ENCODE results near the genes SPDYE21 and CALN1.

DNA sequence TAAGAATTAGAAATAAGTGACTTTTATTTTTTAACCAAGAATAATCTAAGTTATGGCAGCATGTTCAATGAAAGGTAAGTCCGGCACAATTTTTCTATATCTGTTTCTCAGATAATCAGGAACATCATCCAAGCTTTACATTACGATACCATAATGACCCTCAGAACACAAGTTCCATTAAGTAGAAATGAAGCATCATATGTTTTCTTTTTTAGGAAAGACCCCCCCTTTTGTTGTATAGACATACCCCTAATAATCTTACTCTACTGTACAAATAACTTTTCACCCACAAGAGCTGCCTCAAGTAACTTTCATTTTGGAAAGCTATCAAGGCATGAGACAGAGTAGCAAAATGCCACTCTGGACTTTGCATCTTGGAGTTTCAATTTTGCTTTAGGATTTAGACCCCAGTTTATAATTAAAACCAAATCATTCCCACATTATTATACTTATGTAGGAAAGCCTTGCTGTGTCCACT is 7.6 kb downstream of the SBDS start:
- PRO-cap, 3 experiments: no peak in any of the 3 experiments
- RAMPAGE, long total RNA, 2 experiments: no peak in any of the 2 experiments
- RRBS: no CpG with 5 or more reads among the region's 2 CpGs

DNA sequence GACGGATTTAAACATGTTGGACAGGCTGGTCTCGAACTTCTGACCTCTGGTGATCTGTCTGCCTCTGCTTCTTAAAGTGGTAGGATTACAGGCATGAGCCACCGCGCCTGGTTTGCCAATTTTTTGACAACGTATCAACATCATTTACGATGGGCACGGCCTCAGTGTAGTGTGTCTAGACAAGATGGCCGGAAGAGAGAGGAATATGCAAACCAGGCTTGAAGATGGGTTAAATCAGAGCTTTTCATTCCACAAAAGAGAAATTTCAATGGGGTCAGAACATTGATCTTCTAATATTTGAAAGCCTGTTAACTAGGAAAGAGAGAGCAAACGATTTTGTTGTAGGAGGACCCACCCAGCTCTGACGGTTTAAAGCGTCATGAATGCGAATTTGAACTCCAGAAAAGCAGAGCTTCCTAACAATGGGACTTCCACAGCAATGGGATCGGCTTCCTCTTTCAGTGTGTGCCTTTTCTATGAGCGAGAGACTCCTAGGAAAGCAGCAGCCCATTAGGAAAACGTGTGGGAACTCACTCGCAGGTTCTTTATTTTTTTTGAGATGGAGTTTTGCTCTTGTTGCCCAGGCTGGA is at the start of gene SPDYE21:
TSS of gene SPDYE21 (plus strand) at position 419 of the 590 bp plus-strand sequence.
- PRO-cap, 3 experiments: no peak in any of the 3 experiments
- RAMPAGE, long total RNA, 2 experiments: no peak in any of the 2 experiments
- RRBS: no CpG with 5 or more reads among the region's 16 CpGs

DNA sequence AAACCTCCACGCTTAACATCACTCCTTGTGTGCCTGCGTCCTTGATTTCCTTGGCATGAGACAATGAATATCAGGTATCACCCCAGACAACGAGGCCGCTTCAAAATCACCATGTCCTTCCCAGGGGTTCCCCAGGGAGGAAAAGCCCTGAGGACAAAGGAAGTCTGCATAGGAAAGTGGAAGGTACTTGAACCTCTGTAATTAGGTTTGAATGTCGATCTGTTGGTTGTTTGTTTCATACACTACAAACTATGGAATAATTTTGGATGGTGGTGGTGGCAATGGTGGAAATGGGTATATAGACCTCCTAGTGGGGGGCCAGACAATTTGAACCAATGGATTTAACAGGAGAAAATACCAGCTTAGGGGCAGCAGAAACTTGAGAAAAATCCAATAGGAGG is 116.2 kb downstream of the SPDYE21 start:
- PRO-cap, 3 experiments: no peak in any of the 3 experiments
- RAMPAGE, long total RNA, 2 experiments: no peak in any of the 2 experiments
- RRBS: no CpG with 5 or more reads among the region's 5 CpGs

GRCh38 chr7:67625280-67626012 is 348.7 kb downstream of the SPDYE21 start:
- PRO-cap, 3 experiments: peak in 1 of 3 experiments; most common plus-strand start chr7:67625507 (in 1); most common minus-strand start chr7:67625389 (in 1)
- RAMPAGE, long total RNA, 2 experiments: no peak in any of the 2 experiments
- RRBS: no CpG with 5 or more reads among the region's 17 CpGs

DNA sequence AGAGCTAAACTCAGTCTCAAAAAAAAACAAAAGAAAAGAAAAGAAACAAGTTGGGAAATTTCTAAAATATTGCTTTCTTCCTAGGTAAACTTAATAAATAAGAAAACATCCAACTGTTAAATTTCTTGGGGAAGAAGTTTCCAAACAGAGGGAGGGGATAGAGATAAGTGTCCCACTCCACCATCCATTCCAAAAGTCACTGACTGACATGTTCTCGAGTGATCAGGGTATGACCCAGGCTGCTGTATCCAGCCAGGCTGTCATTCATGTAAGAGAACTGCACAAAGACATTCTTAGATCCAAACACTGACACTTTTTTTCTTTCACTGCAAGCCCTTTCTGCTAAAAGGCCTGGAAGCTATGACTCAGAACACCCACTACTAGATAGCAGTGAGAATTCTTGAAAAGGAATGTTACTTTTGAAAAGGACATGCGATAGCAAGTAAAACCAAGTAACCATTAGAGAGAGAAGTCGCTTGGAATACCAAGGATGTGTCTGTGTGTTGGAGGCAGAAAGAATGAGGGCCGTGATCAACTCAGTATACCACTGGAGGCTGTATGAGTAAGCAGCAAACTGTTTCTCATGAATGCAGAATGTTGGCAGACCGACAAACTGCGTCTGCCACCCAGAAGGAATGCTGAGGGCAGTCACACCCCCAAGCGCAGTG is 660.9 kb downstream of the SPDYE21 start:
- PRO-cap, 3 experiments: peak in 2 of 3 experiments; most common plus-strand start position 512 of the sequence (in 2); most common minus-strand start position 201 of the sequence (in 1)
- RAMPAGE, long total RNA, 2 experiments: no peak in any of the 2 experiments
- RRBS: no CpG with 5 or more reads among the region's 7 CpGs

DNA sequence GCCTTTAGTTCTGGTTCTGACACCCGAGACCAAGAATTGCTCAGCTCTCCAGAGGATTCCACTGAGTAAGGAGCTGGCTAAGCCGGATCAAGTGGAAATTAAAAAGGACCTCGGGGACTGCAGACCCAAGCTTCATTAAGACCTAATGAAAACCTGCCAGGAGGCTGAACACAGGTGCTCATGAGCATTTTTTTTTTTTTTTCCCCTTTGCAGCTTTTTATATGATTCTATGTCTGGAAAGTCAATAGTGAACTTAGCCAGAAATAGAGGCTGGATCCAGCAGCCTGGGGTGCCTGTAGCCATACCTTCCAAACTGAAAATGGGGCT is 1145.6 kb downstream of the SPDYE21 start:
- PRO-cap, 3 experiments: peak in 1 of 3 experiments; most common plus-strand start position 101 of the sequence (in 1)
- RAMPAGE, long total RNA, 2 experiments: no peak in any of the 2 experiments
- RRBS: no CpG with 5 or more reads among the region's 3 CpGs

GRCh38 chr7:69394281-69394729 is 204.0 kb upstream of the AUTS2 start:
- PRO-cap, 3 experiments: peak in 3 of 3 experiments; most common plus-strand start chr7:69394617 (in 3); most common minus-strand start chr7:69394460 (in 2)
- RAMPAGE, long total RNA, 2 experiments: start-site peak on the plus strand in 2 of 2 experiments, at chr7:69394559-69394625 at its widest, 17 to 50 reads per replicate
- RRBS: no CpG with 5 or more reads among the region's 8 CpGs

- PRO-cap, 3 experiments: no peak in any of the 3 experiments
- RAMPAGE, long total RNA, 2 experiments: no peak in any of the 2 experiments
- RRBS: no CpG with 5 or more reads among the region's 15 CpGs
Observed at GRCh38 chr7:69430443-69431076, 167.7 kb upstream of the AUTS2 start.

- PRO-cap, 3 experiments: no peak in any of the 3 experiments
- RAMPAGE, long total RNA, 2 experiments: no peak in any of the 2 experiments
- RRBS: no CpG with 5 or more reads among the region's 3 CpGs
Observed at GRCh38 chr7:69502463-69502750, 95.9 kb upstream of the AUTS2 start.

- PRO-cap, 3 experiments: peak in 2 of 3 experiments; most common minus-strand start chr7:69598946 (in 1)
- RAMPAGE, long total RNA, 2 experiments: no peak in any of the 2 experiments
- RRBS: no CpG with 5 or more reads among the region's 14 CpGs
Observed at GRCh38 chr7:69598800-69599083, 467 bp downstream of the AUTS2 start.

- PRO-cap, 3 experiments: no peak in any of the 3 experiments
- RAMPAGE, long total RNA, 2 experiments: no peak in any of the 2 experiments
- RRBS: no CpG with 5 or more reads among the region's 4 CpGs
Observed at GRCh38 chr7:69677880-69678491, 79.7 kb downstream of the AUTS2 start.

DNA sequence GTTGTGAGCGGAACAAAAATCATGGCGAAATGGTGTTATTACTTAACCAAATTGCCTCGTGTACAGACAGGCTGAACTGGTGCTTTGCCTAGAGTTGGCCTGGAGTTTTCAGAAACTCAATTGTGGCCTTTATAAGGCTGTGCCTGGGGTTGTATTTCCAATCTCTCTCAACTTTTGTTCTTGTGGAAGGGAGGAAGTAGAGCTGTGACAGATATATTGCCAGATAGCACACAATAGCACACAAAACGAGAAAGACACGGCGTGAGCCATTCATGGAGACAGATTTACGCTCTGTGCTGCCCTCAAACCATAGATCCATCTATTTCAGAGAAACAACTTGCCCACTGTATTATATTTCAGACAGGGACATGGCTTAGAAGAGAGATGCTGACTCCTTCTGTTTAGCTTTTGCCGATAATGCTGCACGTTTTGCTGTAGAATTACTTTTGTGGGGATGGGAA is 80.2 kb downstream of the AUTS2 start:
- PRO-cap, 3 experiments: no peak in any of the 3 experiments
- RAMPAGE, long total RNA, 2 experiments: no peak in any of the 2 experiments
- RRBS: no CpG with 5 or more reads among the region's 9 CpGs

DNA sequence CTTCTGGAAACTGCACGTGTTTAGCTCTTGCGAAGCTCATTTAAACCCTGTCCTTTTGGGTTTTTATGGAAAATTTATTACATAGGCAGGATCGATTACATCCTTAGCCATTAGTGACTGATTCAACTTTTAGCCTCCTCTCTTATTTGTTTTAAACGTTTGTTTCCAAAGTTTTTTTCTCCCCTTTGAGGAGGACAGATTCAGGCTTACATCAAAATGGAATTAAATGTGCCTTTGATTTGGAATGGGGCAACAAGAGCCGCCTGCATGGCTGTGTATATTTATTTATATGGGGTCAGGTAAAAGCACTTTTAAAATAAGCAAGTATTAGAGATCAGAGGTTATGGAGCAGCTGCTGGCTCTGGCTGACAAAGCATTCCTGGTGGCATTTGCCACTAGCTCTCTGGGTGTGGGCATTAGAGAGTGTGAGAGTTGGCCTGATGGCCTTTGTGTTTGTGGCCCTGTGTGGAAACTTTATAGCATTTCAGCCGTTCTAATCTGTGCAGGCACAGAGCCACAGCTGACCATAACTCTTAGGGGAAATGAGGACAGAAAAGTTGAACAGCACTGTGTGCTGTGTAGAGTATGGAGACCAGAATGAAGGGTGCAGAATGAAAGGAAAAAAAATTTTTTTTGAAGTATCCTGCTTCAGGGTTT is 118.8 kb downstream of the AUTS2 start:
- PRO-cap, 3 experiments: no peak in any of the 3 experiments
- RAMPAGE, long total RNA, 2 experiments: no peak in any of the 2 experiments
- RRBS: no CpG with 5 or more reads among the region's 6 CpGs

GRCh38 chr7:69967723-69968148 is 369.5 kb downstream of the AUTS2 start:
- PRO-cap, 3 experiments: no peak in any of the 3 experiments
- RAMPAGE, long total RNA, 2 experiments: no peak in any of the 2 experiments
- RRBS: no CpG with 5 or more reads among the region's 3 CpGs

DNA sequence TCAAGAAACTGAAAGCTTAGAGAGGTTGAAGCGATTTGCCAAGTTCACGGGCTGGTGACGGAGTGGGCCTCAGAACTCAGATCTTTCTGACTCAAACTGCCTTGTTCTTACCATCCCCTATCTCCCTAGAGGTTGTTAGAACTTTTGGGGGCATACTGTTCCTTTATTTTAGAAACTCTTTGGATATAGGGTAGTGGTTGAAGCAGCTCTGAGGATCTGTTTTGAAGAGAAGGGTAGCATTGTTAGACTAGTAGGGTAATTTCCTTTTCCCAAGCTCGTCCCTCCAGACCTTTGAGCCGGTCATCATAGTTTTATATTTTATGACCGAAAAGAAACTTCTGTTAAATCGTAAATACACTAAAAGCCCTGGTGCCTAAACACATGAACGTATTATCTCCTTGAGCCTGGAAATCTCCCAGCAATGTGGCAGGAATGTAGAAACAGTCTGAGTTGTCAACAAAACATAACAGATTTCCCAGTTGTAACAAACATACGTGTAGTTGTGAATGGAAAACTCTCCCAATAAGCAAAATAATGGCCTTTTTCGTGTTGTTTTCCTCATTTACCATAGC is 541.6 kb upstream of the GALNT17 start:
- PRO-cap, 3 experiments: no peak in any of the 3 experiments
- RAMPAGE, long total RNA, 2 experiments: no peak in any of the 2 experiments
- RRBS: no CpG with 5 or more reads among the region's 10 CpGs

DNA sequence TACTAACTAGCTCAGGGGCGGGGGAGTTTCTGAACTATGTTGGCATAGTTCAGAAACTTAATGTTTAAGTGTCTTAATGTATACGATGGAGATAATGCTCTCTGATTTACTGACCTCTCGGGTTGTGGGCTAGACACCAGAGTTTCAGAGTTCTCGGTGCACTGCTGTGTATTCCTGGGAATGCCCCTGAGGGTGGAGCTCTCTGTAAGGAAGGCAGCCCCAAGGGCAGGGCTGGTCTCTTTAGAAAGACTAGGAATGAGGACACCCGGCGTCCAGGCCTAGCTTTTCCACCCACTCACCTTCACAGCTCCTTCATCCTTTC is 536.6 kb upstream of the GALNT17 start:
- PRO-cap, 3 experiments: no peak in any of the 3 experiments
- RAMPAGE, long total RNA, 2 experiments: no peak in any of the 2 experiments
- RRBS: 8% methylated on average over 2 of the region's 6 CpGs

- PRO-cap, 3 experiments: no peak in any of the 3 experiments
- RAMPAGE, long total RNA, 2 experiments: no peak in any of the 2 experiments
- RRBS: no CpG with 5 or more reads among the region's 10 CpGs
Observed at GRCh38 chr7:70779361-70780268, 352.3 kb upstream of the GALNT17 start.

- PRO-cap, 3 experiments: no peak in any of the 3 experiments
- RAMPAGE, long total RNA, 2 experiments: no peak in any of the 2 experiments
- RRBS: no CpG with 5 or more reads among the region's 2 CpGs
Observed at GRCh38 chr7:71117511-71117831, 14.5 kb upstream of the GALNT17 start.

- PRO-cap, 3 experiments: peak in 1 of 3 experiments; most common minus-strand start chr7:71133035 (in 1)
- RAMPAGE, long total RNA, 2 experiments: start-site peak on the plus strand in 1 of 2 experiments, at chr7:71132905-71133029 at its widest, 20 reads per replicate
- RRBS: 2% methylated on average over 48 of the region's 127 CpGs
Observed at GRCh38 chr7:71132263-71133644, 810 bp downstream of the GALNT17 start.

DNA sequence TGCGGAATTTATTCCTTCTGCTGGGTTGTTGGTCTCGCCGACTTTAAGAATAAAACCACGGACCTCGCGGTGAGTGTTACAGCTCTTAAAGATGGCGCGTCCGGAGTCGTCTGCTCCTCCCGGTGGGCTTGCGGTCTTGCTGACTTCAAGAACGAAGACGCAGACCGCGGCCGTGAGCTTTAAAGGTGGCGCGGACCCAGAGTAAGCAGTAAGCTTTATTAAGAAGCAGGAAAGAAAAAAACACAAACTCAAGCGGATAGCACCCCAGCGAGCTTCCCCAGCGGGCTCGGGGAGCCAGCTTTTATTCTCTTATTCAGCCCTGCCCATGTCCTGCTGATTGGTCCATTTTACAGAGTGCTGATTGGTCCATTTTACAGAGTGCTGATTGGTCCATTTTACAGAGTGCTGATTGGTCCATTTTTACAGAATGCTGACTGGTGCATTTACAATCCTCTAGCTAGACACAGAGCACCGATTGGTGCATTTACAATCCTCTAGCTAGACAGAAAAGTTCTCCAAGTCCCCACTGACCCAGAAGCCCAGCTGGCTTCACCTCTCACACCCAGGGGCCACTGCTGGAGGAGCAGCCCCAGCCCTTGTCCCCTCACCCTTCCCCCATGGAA is at the start of gene CALN1:
TSS of gene CALN1 (minus strand) at position 276 of the 623 bp plus-strand sequence.
- PRO-cap, 3 experiments: peak in 3 of 3 experiments; most common plus-strand start position 556 of the sequence (in 1); most common minus-strand start position 276 of the sequence (in 3)
- RAMPAGE, long total RNA, 2 experiments: start-site peak on the minus strand in 1 of 2 experiments, centred at position 283 of the sequence, 371 reads per replicate
- RRBS: no CpG with 5 or more reads among the region's 24 CpGs

All from testis (tissue), 5 donors.